ENCODE data around the genes PCDH11Y, TSPY8, UTY, VCY and CDY2A.

DNA sequence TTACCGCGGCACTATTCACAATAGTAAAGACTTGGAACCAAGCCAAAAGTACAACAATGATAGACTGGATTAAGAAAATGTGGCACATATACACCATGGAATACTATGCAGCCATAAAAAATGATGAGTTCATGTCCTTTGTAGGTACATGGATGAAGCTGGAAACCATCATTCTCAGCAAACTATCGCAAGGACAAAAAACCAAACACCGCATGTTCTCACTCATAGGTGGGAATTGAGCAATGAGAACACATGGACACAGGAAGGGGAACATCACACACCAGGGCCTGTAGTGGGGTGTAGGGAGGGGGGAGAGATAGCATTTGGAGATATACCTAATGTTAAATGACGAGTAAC, 184.8 kb upstream of the PCDH11Y start:
- RRBS = no CpG with 5 or more reads among the region's 5 CpGs

GRCh38 chrY:5000001-5000440, at the start of gene PCDH11Y:
PCDH11Y (plus strand) TSS chrY:5000296.
- RRBS = no CpG with 5 or more reads among the region's 23 CpGs

DNA sequence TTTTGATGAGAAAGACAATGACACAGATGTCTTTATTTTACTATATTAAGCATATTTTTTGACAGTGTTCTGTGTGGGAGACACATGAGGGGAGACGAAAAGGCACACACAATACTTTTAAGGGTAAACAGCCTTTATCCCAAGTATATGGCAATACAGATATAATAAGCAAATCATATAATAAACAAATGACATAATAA, 311.0 kb downstream of the PCDH11Y start:
- RRBS = no CpG with 5 or more reads among the region's 1 CpG

DNA sequence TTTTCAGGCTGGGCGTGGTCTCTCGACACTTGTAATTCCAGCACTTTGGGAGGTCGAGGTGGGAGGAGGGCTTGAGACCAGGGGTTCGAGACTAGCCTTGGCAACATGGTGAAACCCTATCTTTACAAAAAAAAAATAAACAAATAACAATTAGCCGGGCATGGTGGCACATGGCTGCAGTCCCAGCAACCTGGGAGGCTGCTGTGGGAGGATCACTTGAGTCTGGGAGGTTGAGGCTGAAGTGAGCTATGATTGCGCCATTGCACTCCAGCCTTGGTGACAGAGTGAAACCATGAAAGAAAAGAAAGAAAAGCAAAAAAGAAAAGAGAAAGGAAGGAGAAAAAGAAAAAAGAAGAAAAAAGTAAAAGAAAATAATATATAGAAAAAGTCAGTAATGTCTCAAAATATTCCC, 378.3 kb upstream of the AMELY start:
- RRBS = no CpG with 5 or more reads among the region's 6 CpGs

DNA sequence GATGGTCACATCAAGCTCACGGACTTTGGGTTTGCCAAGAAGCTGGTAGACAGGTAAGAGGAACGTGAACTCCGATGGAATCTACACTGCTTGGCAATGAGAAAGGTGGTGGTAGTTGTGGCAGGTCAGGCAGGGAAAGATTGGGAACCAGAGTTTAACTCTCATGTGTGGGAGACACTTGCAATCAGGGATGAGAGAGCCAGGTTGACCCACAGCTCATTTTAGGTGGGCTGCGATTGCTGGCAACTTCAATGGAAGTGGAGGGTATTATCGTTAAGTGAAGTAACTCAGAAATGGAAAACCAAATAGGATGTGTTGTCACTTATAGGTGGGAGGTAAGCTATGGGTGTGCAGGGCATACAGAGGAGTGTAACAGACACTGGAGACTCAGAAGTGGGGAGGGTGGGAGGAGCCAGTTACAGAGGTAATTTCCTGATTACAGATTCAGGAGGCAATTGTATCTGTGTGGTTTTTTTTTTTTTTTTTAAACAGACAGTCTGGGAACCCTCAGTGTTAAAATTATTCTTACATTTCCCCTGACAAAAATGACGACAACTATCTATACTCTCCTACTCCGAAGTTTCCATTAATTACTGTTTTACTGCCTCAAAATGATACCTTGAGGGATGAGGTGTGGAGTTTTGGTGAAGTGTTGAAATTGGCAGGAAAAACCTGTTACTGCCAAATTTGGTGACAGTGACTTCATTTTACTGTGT, 414.7 kb upstream of the AMELY start:
- RRBS = no CpG with 5 or more reads among the region's 7 CpGs

GRCh38 chrY:9357614-9358098, at the start of gene TSPY8:
TSPY8 (plus strand) TSS chrY:9357797.
- RRBS = 75% methylated on average over 4 of the region's 33 CpGs

DNA sequence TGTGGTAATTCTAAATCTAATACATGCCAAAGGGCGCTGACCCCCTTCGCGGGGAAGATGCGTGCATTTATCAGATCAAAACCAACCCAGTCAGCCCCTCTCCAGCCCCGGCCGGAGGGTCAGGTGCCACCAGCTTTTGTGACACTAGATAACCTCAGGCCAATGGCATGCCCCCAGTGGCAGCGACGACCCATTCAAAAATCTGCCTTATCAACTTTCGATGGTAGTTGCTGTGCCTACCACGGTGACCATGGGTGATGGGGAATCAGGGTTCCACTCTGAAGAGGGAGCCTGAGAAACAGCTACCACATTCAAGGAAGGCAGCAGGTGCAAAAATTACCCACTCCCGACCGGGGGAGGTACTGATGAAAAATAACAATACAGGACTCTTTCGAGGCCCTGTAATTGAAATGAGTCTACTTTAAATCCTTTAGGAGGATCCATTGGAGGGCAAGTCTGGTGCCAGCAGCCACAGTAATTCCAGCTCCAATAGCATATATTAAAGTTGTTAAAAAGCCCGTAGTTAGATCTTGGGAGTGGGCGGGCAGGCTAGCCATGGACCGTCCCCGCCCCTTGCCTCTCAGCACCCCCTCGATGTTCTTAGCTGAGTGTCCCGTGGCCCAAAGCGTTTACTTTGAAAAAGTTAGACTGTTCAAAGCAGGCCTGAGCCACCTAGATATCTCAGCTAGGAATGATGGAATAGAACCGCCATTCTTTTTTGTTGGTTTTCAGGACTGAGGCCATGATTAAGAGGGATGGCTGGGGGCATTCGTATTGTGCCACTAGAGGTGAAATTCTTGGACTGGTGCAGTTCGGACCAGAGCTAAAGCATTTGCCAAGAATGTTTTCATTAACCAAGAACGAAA, 670.0 kb downstream of the TSPY10 start:
- RRBS = no CpG with 5 or more reads among the region's 24 CpGs

- RRBS = no CpG with 5 or more reads among the region's 46 CpGs
Measured at GRCh38 chrY:12661887-12662844, 38.9 kb upstream of the USP9Y start.

DNA sequence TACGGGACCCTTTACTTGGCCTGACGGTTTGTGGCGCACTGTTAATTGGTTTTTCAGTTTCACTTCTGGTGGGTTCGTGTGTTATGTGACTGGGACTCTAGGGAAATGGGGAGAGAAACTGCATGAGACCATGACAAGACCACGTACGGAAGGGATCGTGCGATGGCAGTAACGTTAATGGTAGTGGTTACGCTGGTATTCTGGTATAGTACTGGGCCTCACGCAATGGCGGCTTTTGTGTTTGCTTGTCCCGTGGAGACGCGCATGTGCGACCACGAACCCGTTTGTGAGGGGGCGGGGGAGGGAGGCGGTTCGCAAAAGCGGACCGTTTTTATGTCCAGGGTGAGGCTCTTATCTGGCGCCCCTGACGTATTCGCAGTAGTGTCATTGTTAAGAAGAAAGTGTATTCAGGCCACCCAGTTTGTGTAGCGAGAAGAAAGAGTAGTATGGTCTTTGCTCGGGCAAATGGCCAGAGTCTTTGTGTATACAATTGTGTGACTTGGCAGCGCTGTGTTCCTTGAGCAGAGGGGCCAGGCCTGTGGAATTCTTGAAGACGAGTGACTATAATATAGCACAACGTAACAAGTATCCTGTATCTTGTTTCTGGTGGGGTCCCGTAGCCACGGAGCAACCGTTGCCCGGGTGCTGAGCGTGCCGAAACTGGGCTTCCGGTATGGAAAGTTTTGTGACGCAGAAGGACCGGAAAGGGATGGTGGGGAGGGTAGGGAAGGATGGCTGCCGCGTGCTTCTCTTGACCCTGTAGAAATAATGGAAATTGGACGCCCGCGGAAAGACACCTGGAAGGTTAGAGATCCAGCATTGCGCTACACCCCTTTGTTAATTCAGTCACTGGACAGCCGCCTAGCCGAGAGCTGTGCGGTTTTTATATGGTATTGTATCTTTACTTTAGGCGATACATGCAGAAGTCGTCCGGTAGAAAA, 614 bp downstream of the DDX3Y start:
- RRBS = no CpG with 5 or more reads among the region's 52 CpGs

GRCh38 chrY:13478340-13478922, 1.4 kb downstream of the UTY start:
- RRBS = no CpG with 5 or more reads among the region's 10 CpGs

DNA sequence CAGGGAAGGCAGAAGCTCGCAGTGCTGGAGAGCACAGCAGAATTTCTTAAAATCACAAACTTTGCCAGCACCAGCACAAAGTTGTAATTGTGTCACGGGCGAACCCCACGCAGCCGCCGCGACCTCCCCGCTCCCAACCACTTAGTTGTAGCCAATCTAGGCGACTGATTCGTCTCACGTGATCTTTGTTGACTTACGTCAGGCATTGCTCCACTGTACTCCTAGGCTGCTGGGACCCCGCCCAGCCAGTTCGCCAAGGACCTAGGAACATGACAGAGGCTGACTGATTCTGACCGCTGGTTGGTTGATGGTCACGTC, at the start of gene UTY:
UTY (minus strand) TSS at position 166 of the 318 bp plus-strand sequence.
- RRBS = no CpG with 5 or more reads among the region's 16 CpGs

DNA sequence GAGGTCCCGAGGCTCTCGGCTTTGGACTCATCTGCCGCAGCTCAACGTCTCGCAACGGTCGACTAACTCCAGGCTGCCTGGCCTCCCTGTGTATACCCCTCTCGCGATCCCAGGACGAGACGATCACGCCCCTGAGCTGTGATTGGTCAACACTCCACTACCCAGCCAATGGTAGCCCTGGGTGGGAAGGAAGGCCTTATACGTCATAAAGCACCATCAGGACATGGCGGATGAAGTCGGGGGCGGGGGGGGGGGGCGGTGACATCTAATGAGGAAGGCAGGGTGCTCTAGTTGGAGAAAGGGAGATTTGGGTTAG, at the start of gene VCY:
VCY (minus strand) TSS at position 64 of the 316 bp plus-strand sequence.
- RRBS = no CpG with 5 or more reads among the region's 17 CpGs

- RRBS = no CpG with 5 or more reads among the region's 3 CpGs
Measured at GRCh38 chrY:17342351-17342756, 537.7 kb downstream of the CDY2B start.

DNA sequence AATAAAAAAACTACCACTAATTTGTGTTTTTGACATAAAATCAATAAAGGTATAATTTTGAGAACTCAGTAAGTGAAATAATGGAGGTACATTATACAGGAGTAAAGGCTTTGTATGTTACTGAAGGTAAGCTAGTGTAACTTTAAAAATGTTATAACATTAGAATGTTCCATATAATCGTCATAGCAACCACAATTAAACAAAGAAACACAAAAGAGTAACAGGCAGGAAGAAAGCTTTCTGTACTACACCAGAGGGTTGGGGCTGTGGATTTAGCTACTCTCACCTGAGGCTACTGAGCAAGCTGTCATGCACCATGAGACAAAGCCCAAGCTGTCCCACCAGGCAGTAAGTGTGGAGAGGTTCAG, at the start of gene CDY2A:
CDY2A (plus strand) TSS at position 218 of the 368 bp plus-strand sequence.
- RRBS = no CpG with 5 or more reads among the region's 1 CpG

DNA sequence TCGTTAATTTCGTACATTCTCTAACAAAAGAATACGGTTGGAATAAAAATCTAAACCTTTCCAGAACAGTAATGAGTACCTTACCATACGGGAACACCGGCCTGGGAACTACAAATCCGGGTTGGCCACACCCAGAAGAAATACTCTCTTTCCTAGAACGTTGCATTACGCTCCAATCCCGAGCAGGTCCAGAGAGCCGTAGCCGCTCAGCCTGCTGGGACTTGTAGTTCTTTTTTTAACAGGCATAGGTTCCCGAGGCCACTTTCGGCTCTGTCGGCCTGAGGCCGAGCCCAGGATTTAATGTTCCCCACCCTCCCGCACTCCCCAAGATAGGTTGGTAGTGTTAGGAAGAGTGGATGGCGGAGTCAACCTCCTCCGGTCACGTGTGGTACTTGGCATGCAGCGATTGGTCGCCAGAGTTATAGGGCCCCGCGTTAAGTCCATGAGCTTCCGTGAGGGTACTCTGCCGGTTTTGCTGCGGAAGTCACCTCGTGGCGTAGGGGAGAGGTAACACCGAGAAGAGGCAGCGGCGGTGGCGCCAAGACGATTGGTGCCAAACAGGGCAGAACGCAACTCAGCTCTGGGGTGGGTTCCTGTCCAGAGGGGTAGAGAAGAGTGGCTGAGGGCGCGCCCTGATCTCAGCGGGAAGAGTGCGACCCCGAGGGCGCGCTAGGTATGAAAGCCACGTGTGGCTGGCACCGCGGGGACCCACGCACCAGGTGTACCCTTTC, 177.5 kb downstream of the KDM5D start:
- RRBS = 3% methylated on average over 5 of the region's 45 CpGs

- RRBS = 8% methylated on average over 4 of the region's 28 CpGs
Measured at GRCh38 chrY:19567629-19568345, 176.7 kb downstream of the KDM5D start.

All from epidermal melanocyte (primary cell).